Paraaortic lymph node (tissue), 1 donor: ENCODE measurements around the genes ZNF649, ZNF880, ZNF816 and DPRX.

GRCh38 chr19:51811173-51812102 lies 16.5 kb downstream of the FPR3 start:
- PRO-cap = unidirectional peak, plus-strand start at chr19:51811583

DNA sequence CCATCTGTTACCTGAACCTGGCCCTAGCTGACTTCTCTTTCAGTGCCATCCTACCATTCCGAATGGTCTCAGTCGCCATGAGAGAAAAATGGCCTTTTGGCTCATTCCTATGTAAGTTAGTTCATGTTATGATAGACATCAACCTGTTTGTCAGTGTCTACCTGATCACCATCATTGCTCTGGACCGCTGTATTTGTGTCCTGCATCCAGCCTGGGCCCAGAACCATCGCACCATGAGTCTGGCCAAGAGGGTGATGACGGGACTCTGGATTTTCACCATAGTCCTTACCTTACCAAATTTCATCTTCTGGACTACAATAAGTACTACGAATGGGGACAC lies 28.9 kb downstream of the FPR3 start:
- PRO-cap = no peak

DNA sequence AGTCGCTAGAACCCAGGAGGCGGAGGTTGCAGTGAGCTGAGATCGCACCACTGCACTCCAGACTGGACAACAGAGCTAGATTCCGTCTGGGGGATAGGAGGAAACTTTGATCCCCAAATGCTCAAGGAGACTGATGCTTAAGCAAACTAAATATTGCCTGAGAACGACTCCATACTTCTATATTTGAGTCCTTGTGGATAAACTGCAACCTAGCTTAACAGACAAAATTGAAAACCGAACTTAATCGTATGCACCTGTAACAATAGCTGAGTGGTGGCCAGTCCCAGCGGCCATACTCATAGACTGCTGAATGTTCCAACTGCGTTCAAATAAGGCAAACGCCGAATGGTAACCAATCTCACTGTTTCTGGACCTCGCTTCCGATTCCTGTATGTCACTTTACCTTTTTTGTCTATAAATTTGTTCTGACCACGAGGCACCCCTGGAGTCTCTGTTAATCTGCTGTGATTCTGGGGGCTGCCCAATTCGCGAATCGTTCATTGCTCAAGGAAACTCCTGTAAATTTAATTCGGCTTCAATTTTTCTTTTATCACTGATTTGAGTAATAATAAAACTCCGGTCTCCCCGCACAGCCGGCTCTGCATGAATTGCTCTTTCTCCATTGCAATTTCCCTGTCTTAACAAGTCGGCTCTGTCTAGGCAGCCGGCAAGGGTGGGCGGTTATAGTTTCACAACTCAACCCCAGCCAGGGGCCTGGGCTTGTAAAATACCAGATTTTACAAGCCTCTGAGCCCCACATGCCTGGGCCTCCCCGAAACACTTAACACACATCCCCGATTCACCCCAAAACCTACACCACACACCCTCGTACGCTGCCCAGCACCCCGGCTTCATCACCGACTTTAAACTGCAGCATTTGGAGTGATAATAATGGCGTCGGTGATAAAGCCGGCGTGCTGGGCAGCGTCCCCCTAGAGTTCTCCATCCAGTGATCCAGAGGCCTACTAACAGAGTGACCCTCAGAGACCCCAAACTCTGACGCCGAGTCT lies 782 bp downstream of the ZNF649 start:
- PRO-cap = no peak

DNA sequence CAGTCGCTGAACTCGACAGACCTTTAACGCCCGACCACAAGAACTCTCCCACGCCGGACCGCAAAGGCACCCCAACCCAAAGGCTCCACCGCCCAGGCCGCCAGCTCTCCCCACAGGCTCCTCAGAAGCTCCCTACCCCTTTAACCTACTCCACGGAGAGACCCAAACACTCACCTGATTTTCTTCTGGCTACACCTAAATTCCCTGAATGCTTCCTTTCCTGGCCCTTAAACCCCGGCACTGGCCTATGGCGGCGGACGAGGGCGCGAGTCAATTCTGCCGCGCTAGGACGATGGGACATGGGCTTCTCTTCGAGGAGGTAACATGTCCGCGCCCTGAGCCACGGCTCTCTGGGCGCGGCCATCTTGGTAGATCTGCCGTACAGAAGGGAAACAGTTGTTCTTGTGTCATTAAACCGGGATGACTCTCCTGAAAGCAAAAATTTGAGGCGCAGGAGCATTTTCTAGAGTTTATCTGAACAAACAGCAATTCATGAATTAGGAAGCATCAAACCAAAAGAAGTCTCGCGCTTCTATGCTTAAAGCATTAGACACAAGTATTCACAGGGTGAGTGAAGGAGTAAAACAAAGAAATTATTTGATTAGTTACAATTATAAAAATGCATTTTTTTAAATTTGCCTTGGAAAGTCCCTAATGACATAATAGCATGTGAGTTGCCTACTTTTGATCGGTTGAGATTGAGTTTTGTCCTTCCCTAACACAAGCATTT lies at the start of gene ZNF649:
Gene ZNF649 (minus strand): TSS at position 278 of the 730 bp plus-strand sequence.
- PRO-cap = unidirectional peak, minus-strand start at position 242 of the sequence; unidirectional peak, minus-strand start at position 272 of the sequence

DNA sequence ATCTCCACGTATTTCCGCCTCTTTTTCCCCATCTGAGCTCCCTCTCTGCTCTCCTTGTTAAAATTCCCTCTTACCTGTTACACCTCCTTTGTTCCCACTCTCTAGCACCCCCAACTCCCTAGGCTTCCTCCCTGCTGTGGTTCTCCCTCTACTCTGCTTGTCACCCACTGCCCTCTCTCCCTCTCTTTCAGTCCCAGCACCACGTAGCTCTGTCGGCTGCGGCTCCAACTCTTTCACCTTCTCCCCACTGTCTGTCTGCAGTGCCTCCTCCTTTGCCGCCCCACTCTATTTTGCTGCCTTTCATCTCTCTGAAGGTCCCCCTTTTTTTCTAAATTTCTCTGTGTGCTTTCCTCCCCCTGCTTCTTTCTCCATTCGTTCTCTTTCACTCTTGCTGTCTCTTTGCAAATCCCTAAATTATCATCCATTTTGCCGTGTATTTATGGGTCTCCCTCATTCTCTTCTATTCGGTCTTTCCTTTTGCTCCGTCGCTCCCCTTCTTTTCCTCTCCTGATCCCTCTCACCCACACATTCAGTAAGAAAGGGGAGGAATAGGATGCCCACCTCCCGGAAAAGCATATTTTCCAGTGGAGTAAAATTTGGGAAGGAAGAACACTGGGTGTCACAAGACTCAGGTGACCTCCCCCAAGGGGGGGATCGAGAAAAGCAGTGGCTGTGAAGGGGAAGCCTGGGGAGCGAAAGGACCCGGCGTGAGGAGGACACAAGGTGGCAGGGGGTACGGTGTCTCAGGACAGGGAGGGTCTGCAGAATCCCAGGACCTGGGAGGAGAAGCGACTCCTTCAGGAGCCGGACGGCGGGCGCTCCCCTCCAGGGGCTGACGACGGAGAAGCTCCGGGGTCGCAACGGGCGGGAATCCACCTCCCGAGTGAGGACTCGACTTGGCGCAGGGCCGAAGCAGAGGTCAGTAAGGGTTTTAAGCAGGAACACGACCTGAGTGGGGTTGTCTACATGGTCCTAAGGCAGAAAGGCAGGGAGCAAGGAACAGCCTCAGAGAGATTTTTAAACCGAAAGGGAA lies 819 bp downstream of the ZNF836 start:
- PRO-cap = bidirectional peak, plus-strand start at position 688 of the sequence, minus-strand start at position 500 of the sequence

DNA sequence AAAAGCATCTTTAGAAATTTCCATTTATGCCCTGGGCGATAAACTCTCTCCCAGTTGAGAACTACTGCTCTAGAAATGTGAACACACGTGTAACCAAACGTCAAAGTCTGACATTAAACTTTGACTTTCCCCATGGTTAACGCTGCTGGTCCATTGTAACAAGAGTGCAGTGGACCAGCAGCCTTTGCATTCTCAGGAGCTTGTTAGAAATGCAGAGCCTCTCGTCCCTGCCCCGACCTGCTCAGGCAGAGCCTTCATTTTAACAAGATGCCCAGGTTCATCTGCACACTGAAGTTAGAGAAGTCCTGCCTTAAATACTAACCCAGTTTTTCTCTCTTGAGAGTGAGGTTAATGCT lies 37.8 kb downstream of the PPP2R1A start:
- PRO-cap = no peak

GRCh38 chr19:52369721-52370688 lies at the start of gene ZNF880:
TSS of gene ZNF880 (plus strand) at chr19:52369923.
- PRO-cap = bidirectional peak, plus-strand start at chr19:52369939, minus-strand start at chr19:52369820

DNA sequence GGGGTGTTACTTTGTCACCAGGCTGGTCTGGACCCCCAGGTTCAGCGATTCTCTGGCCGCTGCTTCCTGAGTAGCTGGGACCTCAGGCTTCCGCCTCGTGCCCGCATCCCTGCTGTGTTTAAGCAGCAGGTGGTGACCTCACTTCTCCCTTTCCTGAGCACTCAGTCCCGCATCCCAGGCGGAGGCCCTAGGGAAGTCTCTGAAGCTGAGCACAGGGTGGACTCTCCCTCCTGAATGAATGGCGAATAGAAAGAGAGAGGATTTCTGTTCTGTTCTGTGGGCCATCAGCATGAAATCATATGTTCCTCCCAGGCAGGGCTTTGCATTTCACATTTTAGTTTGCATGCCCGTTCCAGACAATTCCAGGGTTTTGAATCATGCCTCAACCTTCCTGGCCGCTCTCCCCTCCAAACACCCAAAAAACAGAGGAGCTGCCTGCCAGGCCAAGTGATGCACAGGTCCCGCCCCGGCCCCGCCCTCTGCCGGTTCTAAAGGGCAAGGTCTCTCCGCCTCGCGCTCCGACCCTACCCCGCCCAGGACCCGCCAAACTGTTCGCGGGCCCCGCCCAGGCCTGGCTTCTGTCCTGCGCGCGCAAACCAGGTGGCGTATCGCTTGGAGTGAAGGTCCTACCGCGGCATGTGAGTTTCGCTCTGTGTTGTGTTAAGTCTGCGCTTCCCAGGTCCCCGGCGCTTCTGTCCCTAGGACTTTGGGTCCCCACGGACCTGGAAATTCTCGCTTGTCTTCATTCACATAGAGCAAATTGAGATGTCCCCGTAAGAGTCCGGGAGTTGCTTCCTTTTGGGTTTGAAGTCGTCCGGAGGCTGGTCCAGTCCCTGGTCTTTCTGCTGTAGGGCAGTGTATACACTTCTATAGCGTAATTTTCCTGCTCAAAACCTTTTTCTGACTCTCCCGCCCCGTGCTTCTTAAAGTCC lies 35.0 kb upstream of the ZNF808 start:
- PRO-cap = no peak

GRCh38 chr19:52645001-52645319 lies 45.3 kb downstream of the ENSG00000269825 start:
- PRO-cap = no peak

- PRO-cap = no peak
Observed at GRCh38 chr19:52689568-52690205, 609 bp downstream of the ENSG00000269825 start.

DNA sequence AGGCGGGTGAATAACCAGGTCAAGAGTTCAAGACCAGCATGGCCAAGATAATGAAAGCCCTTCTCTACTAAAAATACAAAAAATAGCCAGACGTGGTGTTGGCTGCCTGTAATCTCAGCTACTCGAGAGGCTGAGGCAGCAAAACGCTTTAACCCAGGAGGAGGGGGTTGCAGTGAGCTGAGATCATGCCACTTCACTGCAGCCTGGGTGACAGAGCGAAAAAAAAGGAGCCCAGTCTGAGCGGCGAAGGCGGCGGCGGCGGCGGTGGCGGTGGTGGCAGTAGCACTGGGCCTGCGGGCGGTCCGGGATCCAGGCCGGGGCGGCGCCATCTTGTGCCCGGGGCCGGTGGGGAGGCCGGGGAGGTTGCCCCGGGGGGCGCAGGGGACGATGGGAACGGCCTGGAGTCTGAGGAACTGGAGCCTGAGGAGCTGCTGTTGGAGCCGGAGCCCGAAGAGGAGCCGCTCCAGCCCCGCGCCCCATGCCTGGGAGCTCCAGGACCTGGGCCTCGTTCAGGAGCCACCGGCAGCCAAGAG lies 11.8 kb downstream of the ZNF28 start:
- PRO-cap = no peak

GRCh38 chr19:52961848-52963258 lies at the start of gene ZNF816:
TSS of gene ZNF816 (minus strand) at chr19:52962881.
- PRO-cap = bidirectional peak, plus-strand start at chr19:52963082, minus-strand start at chr19:52962873

DNA sequence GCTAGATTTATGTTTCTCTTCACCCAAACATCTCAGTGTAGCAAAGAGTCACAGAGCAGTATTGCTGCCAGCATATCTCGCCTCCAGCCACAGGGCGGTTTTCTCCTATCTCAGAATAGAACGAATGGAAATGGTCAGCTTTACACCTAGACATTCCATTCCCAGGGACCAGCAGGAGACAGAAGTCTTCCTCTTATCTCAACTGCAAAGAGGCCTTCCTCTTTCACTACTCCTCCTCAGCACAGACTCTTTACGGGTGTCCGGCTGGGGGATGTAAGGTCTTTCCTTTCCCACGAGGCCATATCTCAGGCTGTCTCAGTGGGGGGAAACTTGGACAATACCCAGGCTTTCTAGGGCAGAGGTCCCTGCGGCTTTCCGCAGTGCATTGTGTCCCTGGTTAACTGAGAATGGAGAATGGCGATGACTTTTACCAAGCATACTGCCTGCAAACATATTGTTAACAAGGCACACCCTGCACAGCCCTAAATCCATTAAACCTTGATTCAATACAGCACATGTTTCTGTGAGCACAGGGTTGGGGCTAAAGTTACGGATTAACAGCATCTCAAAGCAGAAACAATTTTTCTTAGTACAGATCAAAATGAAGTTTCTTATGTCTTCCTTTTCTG lies 1.2 kb downstream of the ZNF813 start:
- PRO-cap = no peak

DNA sequence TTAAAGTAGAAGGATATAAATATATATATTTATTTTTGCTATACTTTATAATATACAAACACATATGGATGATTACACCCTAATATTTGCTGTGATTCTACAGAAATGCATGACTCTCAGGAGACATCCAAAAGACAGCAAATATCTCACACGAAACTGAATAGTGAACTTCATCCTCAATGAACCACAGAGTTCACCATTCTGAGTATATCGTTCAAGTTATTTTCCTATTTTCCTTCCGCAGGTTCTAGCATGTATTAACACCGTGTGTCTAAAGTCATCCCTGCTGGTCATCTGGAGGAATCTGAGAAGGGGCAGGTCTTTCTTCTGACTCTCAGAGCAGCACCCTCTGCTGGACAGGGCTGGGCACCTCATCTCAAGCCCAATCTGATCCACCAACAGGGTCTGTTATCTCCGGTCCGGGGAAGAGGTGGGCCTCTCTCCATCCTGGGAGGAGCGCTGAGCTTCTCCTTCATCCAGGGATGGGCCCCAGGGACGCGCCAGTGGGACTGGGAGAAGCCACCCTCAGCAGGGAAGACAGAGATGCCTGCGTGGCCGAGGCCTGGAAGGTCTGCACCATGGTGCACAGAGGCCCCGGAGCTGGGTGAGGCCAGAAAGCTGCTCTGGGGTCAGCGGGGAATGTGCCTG lies 26.1 kb upstream of the ZNF331 start:
- PRO-cap = no peak

DNA sequence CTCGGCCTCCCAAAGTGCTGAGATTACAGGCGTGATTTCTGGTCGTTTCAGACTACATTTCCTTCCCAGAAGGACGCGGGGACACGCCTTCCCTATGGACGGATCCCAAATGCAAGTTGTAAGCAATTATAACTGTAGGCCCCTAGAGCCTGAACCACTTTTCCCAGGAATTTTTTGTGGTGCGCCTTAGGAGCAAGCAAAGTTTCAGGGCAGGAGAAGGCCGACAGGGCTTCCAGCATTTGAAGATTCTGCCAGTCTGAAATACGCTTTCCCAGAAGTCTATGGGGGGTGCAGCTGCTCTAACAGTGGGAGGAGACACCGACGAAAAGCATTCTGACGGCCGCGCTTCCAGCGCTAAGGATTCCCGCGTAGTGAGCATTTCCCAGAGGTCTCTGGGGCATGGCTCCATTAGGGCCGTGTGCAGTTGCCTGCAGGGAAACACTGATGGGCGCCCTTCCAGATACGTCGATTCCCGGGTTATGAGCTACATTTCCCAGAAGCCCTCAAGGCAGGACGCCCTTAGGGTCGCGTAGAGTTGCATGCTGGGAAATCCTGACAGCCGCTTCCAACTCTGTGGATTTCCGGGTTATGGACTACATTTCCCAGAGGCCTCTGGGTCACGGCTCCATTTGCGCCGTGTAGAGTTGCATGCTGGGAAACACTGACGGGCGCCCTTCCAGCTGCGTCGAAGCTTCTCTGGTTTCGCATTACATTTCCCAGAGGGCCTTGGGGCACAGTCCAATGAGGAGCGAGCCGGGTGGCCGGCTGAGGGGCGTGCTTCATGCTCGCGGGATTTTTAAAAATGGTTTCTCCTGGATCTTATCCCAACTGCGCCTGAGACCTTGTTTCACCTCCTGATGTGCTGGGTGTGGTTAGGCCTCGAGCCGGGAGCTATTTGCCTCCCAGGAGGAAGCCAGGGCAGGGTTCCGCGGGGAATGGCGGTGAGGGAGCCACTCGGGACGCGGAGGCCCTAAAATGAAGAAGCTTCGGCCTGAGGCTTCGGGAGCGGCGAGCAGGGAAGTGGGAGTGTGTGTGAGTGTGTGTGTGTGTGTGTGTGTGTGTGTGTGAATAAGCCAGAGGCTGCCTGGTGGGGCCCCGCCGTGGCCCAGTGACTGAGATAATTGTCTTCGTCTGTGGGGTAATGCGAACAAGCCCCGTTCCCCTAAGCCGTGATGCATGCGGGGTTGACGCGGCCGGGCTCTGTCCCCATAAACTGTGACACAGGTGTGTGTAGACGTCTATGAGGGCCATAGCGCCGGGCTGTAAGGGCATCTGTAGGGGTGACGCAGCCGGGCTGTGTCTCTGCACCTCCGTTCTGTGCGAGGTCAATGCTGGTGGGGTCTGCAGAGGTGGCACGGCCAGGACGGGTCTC lies 17.2 kb upstream of the ZNF331 start:
- PRO-cap = bidirectional peak, plus-strand start at position 331 of the sequence, minus-strand start at position 250 of the sequence; bidirectional peak, plus-strand start at position 654 of the sequence, minus-strand start at position 373 of the sequence

GRCh38 chr19:53538510-53538893 lies 557 bp downstream of the ZNF331 start:
- PRO-cap = no peak

GRCh38 chr19:53576552-53576751 lies 38.5 kb downstream of the ZNF331 start:
- PRO-cap = no peak

- PRO-cap = no peak
Observed at GRCh38 chr19:53631583-53632258, at the start of gene DPRX. TSS of gene DPRX (plus strand) at chr19:53631999.

DNA sequence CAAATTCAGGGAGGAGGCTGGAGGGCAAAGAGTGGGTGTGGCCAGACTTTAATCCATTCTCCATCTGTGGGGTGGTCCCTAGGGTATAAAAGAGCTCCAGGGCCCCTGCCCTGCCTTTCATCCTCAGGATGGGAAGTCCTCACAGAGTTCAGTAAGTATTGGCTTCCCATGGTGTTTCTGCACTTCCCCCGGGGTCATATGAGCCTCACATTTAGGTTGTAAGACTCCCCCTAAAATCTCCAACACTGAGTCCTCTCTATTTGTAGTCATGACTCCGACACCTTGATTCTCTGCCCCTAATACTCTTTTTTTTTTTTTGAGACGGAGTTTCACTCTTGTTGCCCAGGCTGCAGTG lies 33.0 kb downstream of the DPRX start:
- PRO-cap = no peak

DNA sequence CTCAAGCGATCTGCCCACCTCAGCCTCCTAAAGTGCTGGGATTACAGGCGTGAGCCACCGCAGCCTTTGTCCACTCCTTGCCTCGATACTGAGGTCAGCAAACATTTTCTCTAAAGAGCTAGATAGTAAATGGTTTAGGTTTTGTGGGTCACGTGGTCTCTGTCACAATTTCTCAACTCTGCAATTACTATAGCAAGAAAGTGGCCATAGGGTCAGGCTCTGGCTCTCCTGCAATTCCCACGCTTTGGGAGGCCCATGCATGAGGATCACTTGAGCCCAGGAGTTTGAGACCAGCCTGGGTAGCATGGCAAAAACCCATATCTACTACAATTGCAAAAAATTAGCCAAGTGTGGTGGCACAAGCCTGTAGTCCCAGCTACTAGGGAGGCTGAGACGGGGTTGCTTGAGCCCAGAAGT lies 42.7 kb downstream of the NLRP12 start:
- PRO-cap = no peak